Brain (tissue), 1 donor: ENCODE measurements around a stretch of chr15.

- RRBS, result no CpG with 5 or more reads among the region's 5 CpGs
Observed at GRCh38 chr15:57953976-57955056, 111.2 kb downstream of the ALDH1A2 start.

- RRBS, result no CpG with 5 or more reads among the region's 11 CpGs
Observed at GRCh38 chr15:58229115-58229930, 91.1 kb downstream of the AQP9 start.

DNA sequence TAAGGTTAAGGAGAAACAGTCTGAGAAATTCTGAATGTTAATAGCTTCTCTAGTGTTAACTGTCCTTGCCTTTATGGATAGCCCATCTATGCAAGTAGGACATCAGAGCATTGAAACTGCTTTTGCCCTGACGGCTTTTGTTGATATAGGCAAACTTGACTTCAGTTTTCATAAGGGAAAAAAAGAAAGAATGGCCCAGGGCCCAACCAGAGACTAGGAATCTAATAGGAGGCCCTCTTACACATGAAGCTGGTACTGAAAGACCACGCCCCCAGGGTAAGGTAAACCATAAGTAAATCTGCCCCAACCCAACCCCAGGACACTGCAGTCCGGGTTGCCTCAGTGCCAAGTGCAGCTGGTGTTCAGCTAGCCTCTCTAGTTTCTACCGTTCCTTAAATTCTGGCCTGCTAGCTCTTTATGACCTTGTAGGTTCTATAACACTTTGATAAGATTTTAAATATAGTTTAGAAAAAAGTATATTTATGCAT is 136.7 kb downstream of the AQP9 start:
- RRBS, result no CpG with 5 or more reads among the region's 4 CpGs

GRCh38 chr15:58331542-58332719 is 99.9 kb upstream of the LIPC start:
- RRBS, result no CpG with 5 or more reads among the region's 10 CpGs

- RRBS, result no CpG with 5 or more reads among the region's 3 CpGs
Observed at GRCh38 chr15:58386101-58386438, 45.7 kb upstream of the LIPC start.

DNA sequence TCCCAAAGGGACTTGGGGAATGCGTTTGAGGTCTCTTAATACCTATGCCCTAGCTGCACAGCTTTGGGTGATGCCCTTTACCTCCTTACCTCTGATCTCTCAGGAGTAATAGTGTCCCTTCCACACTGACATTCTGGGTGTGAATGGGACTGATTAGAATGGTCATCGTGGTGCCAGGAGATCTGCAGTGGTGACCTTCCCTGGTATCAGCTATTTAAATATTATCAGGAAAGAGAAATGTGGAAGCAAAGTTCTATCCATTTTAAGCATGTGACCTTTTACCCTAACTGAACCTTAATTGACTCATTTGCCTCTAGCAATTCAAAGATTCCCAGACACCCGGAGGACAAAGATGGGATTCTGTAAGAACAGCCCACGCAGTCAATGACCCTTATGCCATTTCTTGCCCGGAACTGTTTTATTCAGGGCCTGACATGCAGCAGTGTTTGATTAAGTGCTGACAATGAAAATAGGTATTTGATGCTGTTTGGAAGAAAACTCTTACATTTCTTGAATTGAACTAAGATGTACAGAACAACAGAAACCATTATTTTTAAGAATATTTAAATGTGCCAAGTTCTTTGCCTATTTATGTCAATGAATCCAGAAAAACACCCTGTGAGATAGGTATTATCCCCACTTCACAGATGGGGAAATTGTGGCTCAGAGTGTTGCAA is 10.4 kb downstream of the LIPC start:
- RRBS, result 72% methylated on average over 3 of the region's 5 CpGs

GRCh38 chr15:58517142-58517448 is 85.3 kb downstream of the LIPC start:
- RRBS, result no CpG with 5 or more reads among the region's 2 CpGs

DNA sequence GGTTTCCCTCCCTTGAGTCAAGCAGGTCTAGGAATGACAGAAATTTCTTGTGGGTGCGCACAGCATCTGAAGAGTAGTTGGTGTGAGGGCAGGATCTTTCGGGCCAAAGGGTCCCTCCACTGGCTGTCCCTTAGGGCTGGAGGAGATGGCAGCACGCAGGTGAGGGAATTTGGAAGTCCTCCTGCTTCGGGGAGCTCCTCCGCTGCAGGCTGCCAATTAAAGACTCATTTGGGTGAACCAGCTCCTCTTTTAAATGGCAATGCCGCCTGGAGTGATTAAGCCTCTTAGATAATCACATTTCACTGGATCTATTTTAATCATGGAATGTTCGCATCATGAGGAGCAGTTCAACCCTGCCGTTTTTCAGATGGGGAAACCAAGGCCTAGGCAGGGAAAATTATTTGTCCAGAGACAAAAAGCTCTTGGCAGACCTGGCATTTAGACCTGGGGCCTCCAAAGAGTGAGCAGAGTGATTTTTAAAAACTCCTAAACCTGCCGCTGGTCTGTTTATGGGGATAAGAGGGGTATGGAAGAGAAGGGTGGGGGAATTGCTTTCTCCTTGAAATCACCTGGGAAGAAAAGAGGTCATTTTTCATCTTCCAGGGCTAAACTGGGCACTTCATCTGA is 118.0 kb downstream of the LIPC start:
- RRBS, result no CpG with 5 or more reads among the region's 9 CpGs

DNA sequence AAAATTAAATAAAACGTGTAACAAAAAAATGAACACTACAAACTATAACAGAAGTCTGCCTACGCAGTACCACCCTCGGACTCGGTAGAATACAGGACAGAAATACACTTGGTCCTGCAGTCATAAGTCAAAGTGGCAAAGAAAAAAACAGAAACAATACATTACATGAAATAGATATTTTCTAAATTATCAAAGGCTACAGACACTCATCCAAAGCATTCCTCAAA is 1.5 kb downstream of the ADAM10 start:
- RRBS, result no CpG with 5 or more reads among the region's 4 CpGs

GRCh38 chr15:58748367-58748672 is 1.2 kb downstream of the ADAM10 start:
- RRBS, result no CpG with 5 or more reads among the region's 6 CpGs

GRCh38 chr15:58865447-58866093 is 67.9 kb downstream of the SLTM start:
- RRBS, result 82% methylated on average over 7 of the region's 20 CpGs

DNA sequence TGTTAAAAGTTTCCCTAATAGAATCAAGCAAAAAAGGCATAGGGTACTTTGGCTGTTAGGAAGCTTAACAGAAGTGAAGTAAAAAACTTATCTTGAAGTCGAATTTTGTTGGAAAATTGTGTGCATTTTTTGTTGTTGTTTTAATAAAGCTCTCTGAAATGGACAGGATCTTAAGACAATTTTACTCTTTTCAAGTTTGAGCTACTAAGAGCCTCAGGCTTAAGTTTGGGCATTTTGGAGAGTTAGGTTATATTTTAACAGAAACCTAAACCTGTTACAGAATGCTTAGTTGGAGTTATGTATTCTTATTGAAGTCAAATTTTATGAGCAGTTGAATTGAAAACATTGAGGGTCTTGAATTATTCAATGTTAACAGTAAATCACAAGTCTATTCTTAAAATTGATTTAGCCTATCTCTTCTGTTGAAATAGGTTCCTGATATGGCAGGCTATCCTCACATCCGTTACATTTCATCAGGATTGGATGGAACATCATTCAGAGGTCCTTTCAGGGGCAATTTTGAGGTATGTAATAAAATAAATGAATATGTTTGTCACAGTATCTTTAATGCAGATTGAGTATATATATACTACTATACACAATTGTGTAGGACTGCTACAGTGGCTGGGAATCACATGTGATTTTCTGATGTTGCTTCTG is 15.6 kb upstream of the CCNB2 start:
- RRBS, result no CpG with 5 or more reads among the region's 2 CpGs

GRCh38 chr15:59175696-59176075 is 31.0 kb upstream of the LDHAL6B start:
- RRBS, result no CpG with 5 or more reads among the region's 3 CpGs

DNA sequence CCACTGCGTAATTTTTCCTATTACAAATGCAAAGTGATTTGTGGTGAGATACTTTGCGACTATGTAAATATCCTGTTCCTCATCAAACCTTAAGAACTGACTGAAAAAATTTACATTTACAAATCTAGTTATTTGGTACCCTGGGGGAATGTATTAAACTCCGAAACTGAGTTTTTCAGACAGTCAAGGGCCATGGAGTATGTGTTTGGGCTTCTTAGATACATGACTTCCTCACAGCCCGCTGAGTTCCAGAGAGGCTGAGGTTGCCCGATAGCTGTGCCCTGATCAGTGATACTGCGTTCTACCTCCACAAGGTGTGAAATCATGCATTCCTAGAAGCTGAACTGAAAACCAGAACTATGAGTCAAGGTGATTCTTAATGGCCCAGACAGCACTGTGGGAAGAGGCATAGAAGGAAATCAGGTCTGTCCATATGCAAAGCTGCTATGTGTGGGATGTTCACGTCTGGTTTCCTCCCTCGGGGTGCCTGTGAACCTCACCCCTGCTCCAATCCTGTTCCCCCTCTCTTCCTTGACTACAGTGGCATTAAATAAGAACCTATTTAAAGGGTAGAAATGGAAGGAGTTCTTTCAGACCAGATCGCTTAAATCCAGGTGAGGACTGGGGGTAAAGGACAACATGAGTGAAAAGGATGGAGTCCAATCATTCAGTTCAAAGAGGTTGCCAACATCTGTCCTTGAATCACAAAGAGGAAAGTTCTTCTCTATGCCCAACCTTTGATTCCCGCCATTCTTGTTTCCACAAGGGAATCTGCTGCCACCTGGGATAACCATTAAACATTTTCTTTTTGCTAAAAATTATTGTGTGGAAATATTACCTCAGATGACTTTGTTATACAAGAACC is 74.3 kb downstream of the MYO1E start:
- RRBS, result no CpG with 5 or more reads among the region's 10 CpGs

DNA sequence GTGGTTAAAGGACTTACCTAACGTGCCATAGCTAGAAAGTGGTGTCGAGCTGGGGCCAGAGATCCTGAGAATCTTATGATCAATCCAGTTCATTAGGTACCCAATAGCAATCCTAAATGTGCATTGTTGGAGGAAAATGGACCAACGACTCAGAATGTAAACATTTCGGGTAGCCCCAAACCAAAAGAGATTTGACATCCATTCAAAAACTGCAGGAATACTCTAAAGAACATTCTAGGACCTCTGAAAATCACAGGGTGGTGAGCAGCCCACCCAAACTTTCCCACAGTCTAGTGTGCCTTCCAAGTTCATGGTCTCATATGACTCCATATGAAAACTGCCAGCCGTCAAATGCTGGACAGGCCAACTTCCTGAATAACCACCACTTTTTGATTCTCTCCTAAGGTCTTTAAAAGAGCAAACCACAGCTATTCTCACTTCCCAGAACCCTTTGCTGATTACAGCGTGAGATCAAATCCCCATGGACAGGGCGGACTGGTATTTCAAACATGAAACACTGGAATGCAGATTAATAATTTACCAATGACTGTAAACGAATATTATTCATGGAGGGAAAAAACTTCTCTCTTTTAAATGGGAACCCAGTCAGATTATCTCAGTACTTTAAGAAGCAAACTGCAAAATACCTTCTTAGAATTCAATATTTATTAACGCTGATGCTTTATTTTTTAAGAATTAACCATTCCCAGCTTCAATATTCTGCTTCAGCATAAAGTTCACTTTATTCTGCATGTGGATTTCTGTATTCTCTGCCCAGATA is 43.2 kb downstream of the MYO1E start:
- RRBS, result no CpG with 5 or more reads among the region's 9 CpGs

GRCh38 chr15:59530947-59531502 is 80.6 kb upstream of the GCNT3 start:
- RRBS, result no CpG with 5 or more reads among the region's 9 CpGs

GRCh38 chr15:59553808-59554464 is 57.6 kb upstream of the GCNT3 start:
- RRBS, result no CpG with 5 or more reads among the region's 5 CpGs

DNA sequence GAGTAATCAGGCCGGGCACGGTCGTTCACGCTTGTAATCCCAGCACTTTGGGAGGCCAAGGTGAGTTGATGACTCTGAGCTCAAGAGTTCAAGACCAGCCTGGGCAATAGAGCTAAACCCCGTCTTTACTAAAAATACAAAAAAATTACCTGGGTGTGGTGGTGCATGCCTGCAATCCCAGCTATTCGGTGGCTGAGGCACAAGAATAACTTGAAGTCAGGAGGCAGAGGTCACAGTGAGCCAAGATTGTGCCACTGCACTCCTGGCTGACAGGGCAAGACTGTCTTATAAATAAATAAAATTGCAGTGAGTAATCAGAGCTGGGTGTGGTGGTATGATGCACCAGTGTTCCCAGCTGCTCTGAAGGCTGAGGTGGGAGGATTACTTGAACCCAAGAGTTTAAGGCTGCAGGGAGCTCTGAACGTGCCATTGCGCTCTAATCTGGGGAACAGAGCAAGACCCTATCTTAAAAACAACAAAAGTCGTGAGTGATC is 55.9 kb upstream of the GCNT3 start:
- RRBS, result no CpG with 5 or more reads among the region's 9 CpGs

GRCh38 chr15:59612581-59613145 is 1.1 kb downstream of the GCNT3 start:
- RRBS, result no CpG with 5 or more reads among the region's 4 CpGs

DNA sequence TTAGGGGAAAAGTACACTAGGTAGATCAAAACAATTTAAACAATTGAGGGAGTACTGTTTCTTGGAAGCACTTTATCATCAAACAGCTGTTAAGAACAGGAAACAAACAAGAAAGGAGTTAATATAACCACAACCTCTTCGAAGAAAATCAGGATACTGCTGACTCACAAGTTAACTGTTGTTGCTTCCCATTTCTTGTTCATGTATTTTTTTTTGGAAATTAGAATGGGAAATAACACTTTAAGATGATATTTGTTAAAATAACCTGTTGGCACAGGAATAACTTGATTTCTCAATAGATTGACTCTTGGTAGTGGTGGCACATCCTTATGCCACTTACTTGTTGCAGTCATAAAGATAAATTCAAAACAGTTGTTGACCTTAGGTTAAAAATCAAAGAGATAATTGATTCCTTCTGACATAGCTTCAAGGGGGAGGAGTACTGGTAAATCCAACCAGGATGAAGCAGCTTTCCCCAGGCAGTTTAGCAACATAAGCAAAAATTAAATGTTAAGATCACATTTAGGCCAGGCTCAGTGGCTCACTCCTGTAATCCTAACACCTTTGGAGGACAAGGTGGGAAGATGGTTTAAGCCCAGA is 3.3 kb downstream of the BNIP2 start:
- RRBS, result no CpG with 5 or more reads among the region's 1 CpG